H4 (cell line): ENCODE data around the gene EGF.

DNA sequence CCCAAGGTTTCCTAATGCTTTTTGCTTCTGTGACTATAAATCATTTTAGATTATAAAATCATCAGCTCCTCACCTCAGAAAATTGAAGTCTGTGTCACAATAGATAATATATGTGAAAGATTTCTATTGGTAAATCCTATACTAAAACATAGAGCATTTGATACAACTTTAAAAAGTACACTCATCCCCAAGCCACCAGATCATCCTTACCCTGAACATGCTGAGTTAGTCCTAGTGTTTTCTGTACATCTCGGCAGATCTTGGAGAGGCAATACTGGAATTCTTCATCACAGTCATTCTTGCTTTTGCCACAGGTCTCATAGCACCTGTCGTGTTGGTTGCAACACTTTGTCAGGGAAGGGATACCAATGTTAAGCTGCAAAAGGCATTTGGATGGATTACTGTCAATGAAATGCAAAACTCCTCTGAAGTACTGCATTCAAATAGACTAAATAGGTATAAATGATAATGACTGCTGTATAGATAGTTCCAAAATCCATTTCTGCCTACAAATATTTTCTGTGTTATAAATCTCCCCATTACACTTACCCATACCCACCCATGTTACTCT, 12.4 kb downstream of the PLA2G12A start:
- RAMPAGE, long total RNA = no peak

GRCh38 chr4:109912540-109913606, at the start of gene EGF:
TSS of gene EGF (plus strand) at chr4:109912883.
- RAMPAGE, long total RNA = start-site peak on the plus strand at chr4:109912877-109912884, 5 reads

DNA sequence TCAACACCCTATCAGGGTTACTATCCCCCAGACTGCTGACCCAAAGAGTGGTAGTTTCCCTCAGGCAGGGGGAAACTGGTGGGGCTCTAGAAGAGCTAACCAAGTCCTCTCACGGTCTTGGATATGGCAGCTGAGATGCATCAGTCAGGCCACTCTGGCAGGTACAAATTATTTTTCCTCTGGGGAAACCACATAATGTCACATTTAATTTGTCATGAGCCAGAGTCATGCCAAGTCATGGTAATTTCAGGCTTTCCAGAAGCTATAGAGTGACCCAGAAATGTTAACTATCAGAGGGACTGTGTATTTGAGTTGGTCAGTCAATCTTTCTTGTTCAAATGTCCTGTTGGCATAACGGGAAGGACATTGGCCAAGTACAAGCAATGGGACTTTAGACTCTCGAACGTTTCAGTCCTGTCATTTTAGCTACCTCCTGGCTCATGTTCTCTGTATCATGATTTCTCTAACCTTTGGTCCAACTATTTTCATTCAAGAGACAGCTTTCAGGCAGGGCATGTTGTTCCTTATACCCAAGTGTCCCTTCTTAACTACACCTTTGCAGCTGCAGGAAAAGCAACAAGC, 142.4 kb downstream of the EGF start:
- RAMPAGE, long total RNA = no peak

DNA sequence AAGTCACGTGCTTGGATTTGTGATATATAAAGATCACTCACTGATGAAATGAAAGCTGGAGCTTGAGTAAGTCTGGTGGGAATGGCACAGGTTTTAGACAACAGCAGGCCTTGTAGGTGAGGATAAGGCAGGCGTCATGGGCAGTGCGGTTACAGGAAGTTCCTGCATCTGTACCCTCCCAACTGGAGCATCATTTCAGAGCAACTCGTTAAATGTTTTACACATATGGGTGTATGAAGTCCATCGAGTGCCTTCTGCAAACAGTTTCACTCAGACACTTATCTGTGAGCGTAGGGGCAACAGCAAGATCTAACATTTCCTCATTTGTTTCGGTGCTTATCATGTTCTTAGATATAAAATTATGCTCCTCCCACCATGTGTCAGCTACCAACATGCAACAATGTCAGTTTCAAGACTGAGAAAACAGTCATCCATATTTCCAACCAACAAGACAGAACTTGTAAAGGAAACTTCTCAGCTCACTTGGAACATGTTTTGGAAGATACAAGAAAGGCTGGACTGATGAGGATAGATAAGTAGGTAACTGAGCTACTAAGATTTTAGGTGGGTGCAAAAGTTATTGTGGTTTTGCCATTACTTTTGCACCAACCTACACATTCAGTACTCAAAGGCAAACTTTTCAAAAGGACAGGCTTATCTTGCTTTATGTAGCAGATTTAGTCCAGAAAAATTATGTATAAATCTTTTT, 69.9 kb downstream of the ELOVL6 start:
- RAMPAGE, long total RNA = no peak

DNA sequence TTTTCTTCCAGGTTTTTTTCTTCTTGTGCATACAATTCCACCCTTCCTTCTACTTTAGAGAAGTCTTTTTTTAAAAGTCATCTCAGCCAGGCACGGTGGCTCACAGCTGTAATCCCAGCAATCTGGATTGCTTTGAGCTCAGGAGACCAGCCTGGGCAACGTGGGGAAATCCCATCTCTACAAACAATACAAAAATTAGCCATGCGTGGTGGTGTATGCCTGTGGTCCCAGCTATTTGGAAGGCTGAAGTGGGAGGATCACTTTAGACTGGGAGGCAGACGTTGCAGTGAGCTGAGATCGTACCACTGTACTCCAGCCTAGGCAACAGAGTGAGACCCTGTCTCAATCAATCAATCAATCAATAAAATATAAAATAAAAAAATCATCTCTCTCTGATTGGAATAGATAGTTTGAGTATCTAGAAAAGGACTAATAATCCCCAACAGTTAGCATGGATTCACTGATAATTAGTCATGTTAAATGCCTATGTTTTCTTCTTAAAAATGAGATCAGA, 14.7 kb downstream of the ELOVL6 start:
- RAMPAGE, long total RNA = no peak

DNA sequence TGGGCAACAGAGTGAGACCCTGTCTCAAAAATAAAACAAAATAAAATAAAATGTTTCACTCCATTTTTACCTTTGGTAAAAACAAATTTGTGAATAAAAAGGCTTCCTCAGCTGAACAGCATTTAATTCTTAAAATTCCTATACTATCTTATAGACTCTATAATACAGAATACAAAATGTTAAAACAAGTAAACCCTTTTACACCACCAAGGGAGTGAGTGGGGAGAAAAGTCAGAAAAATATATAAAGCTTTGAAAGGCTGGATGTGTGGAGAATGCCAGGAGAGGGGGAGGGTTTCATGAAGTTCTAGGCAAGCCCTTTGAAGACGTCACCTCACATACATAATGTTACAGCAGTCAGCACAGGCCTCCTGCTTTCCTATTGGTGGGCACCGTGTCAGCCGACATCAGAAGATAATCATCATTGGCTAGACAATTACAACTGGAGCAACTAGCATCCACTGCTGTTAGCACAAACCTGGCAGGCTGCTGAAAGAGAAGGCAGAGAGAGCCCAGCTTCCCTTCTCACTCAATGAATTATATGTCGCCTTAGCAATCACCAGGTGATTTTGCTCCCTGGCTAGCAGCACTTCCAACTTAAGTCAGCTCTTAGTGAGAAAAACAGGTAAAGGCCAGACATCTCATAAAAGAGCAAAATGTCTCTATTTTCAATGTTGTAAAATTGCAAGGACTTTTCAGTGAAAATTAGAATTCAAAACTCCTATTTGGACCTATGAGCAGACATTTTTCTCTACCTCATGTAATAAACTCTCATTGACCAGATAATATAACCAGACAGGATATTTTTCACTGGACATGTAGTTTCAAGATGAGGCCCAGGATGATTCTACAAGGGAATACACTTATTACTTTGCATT, 4.6 kb downstream of the ELOVL6 start:
- RAMPAGE, long total RNA = no peak

DNA sequence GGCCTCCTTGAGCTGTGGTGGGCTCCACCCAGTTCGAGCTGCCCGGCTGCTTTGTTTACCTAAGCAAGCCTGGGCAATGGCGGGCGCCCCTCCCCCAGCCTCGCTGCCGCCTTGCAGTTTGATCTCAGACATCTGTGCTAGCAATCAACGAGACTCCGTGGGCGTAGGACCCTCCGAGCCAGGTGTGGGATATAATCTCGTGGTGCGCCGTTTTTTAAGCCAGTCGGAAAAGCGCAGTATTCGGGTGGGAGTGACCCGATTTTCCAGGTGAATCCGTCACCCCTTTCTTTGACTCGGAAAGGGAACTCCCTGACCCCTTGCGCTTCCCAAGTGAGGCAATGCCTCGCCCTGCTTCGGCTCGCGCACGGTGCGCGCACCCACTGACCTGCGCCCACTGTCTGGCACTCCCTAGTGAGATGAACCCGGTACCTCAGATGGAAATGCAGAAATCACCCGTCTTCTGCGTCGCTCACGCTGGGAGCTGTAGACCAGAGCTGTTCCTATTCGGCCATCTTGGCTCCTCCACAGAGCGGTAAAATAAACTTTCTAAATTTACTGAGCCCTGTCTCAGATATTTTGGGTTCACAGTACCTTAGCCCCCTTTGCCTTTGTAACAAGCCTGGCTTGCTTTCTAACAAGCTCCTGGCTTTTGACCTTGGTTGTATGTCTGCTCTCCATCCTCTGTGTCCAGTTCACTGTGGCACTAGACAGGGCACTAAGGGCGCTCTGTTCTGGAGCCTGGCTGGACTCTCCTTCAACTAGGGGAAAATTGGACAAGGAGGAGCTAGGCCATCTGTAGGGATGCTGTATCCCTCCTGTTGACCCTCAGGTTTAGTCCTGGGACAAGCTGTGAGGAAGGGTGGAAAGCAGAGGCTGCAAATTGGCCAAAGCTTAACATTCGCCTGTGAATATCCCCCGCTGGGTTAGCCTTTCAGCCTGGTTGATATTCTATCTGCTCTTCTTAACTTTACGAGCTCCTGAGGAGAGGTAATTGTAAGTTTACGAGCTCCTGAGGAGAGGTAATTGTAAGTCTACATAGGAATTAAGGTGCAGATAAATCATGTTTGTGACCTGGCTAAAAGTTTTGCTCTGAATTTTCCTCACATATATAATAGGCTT, 64.7 kb upstream of the ENPEP start:
- RAMPAGE, long total RNA = no peak

DNA sequence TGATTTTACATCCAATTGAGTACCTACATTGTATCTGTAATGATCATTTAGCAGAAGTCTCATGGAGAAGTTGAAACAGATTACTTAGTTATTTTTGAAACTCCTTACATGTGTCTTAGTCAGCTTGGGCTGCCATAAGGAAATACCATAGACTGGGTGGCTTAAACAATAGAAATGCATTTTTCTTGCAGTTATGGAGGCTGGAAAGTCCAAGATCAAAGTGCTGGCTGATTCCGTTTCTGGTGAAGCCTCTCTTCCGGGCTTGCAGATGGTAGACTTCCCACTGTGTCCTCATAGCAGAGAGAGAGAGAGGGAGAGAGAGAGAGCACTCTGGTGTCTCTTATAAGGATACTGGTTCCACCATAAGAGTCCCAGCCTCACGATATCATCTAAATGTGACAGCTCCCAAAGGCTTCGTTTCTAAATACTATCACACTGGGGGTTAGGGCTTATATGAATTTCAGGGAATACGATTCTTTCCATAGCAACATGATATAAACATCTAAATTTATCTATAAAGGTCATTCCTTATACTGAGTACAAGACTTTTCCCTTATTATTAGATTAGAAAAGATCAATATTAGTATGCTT, 39.7 kb downstream of the ENPEP start:
- RAMPAGE, long total RNA = no peak

DNA sequence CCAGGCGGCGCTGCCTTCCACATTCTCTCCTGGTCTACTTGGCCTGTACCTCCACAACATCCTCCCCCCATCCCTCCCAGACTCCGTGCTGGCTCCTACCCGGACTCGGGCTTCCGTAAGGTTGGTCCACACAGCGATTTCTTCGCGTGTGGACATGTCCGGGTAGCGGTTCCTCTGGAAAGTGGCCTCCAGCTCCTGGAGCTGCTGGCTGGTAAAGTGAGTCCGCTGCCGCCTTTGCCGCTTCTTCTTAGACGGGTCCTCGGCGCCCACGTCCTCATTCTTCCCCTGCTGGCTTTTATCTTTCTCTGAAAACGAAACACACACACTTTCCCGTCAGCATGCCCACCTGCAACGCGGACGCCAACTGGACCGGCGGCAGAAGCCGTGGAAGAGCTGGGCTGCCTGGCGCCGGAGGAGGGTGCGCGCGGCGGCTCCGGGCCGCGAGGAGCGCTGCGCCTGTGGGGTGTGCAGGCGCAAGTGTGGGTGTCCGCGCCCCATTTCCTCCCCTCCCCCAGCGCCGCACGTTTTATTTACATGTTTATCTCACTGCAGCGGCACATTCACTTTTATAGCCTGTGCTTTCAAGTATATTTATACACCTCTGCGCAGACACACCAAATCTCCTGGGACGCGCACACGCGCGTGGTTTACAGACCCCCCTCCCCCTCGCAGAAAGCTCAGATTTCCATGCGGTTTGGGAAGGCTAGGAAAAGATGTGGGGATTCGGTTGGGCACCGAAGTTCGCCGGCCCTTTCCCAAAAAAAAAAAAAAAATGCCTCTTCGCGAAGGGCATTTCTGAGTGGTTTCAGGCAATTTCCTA, 1.6 kb downstream of the PITX2 start:
- RAMPAGE, long total RNA = no peak

- RAMPAGE, long total RNA = no peak
Observed at GRCh38 chr4:112147535-112148310, 2.5 kb downstream of the FAM241A start.

DNA sequence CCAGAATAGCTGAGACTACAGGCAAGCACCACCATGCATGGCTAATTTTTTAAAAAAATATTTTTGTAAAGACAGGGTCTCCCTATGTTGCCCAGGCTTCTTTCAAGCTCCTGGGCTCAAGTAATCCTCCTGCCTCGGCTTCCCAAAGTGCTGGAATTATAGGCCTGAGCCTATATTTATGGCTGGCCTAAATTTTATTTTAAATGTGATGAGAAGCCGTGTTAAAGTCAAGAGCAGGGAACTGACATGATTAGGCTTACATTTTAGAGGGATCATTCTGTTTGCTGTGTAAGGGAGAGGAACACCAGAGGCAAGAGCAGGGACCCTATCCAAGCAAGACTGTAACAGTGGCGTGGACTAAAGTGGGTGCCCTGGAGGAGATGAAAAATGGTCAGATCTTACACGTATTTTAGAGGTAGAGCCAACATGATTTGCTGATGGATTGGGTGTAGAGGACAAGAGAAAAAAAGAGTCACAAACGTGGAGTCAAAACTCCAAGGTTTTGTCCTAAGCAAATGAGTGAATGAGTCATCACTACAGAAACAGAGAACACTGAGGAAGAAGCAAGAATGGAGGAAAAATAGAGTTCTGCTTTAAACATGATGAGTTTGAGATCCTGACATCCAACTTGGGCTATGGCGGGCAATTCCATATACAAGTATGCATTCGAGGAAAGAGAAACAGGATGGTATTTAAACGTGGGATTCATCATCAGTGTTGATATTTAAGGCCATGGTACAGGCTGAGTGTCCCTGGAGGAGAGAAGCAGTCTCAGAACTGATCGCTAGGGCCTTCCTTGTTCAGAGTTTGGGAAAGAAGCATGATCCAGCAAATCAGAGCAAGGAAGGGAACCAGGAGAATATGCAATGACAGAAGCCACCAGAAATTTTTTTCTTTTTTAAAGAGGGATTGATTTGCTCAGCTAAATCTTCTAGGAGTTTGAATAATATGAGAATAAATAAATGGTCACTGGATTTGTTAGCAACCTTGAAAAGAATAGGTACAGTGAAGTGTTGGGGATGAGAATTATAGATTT, 101.6 kb downstream of the ALPK1 start:
- RAMPAGE, long total RNA = no peak

DNA sequence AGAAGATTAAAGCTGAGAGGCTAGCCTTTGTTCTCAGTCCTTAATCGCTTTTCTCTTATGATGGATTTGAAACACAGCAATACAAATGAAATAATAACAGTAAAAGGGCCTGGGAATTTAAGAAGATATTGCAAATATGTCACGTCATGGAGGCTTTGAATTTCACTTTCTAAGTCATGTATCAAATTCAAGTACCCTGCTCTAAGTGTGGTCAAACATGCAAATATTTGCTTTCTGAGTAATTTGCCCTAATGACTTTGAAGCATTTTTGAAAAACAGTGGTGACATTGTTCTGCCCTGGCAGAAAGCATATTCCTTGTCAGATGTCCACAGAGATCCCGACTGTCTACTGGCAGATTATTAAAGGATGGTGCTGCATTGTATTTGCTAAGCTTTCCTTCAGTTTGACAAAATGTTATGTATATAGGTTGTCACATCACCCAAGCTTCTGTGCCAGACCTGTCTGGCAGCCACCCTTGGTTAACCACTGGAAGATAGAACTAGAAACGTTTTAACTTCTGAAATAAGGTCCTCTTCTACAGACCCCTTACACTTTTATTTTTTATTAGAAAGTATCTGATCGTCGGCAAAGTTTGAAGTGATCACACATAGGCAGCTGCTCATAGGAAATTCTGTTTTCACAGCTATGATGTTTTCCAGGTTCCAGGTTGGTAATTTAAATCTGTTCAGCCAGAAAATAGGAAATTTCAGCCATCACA, 92.5 kb downstream of the ANK2 start:
- RAMPAGE, long total RNA = no peak

DNA sequence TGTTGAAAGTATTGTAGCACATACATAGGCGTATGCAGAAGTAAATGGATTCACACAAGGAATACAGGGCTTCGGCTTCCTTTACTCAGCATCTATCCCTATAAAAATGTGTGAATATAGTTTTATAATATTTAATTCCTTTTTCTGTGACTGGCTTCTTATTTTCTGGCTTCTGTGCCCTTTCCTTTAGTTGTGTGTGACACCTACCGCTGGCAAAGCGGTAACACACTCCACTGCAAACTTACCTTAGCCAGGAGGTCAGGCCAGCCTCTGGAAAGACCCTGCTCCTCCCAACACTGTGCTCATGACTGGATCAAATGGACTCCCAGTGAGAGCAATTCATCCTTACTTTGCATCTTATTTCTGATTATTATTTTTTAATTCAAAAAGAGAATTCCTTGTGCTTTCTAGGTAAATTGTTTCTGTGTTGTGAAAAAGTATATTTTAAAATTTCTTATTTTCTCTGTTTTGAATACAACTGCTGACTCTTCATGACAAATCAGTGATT, 244.3 kb downstream of the ANK2 start:
- RAMPAGE, long total RNA = no peak

DNA sequence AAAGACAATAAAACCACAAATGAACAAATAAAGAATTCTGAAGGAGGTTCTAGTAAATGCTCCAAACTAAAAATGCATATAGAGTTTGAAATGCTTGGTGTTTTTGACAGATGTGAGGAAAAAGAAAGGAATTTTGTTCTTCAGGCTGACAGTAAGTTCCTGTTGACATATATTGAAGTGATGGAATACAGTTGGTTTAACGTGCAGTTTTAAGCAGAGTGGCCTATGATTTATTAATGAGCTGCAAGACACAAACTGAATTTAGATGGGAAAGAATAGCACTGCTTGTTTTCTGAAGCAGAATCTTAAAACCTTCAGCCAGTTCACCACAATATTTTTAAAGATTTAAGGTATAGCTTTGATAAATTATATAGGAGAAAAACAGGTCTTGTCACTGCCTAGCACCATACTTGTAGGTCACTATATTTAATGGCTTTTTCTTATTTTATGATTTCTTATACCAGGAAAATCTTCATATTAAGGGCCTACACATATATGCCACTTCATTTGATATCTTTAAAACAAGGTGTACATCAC, 245.0 kb downstream of the ANK2 start:
- RAMPAGE, long total RNA = no peak

GRCh38 chr4:113369482-113369851, 320.0 kb downstream of the ANK2 start:
- RAMPAGE, long total RNA = no peak

DNA sequence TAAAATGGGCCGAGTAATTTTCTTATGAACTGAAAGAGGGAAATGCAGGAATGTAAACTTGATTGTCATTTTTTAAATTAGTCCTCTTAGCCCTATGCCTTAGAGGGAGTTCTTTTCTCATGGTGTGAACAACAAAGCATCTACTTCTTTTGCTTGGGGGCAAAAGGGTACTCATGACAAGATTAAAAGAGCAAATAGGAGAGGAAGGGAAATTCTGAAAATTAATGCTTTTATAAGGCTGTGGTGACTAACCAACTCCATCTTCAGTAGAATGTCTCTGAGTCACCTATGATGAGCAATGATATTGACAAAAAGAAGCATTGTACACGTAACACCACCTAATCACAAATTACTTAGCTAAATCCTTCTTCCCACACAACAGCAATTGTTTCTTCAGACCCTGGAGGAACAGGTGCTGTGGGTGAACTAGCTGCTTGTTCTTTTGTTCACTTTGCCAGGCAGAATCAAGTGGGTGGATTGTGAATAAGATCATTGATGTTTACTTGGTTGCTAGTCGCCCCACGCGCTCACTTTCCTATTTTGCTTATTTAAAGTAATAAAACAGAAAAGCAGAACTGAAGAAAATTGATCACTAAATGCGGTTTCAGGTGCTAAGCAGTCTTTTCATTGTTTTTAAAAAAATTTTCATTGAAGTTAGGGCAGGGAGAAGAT, 315.6 kb downstream of the CAMK2D start:
- RAMPAGE, long total RNA = no peak

DNA sequence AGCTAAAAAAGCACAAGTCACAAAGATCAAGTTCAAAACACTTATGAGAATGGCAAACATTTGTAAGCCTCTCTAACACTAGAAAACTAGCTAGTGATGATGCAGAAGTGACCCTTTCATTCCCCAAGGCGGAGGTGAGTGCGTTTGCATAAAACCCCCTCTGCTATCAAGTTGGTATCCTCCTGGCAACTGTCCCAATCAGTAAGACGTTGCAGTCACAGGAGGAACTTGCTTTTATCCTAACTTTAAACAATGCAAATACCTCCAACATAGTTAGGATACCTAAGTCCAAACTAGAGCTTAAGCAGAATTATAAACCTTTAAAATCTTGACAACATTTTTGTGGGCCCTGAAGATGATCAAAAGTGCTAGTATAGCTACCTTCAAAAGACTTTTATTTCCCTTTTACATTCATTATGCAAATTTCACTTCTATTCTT, 308.3 kb downstream of the CAMK2D start:
- RAMPAGE, long total RNA = no peak

DNA sequence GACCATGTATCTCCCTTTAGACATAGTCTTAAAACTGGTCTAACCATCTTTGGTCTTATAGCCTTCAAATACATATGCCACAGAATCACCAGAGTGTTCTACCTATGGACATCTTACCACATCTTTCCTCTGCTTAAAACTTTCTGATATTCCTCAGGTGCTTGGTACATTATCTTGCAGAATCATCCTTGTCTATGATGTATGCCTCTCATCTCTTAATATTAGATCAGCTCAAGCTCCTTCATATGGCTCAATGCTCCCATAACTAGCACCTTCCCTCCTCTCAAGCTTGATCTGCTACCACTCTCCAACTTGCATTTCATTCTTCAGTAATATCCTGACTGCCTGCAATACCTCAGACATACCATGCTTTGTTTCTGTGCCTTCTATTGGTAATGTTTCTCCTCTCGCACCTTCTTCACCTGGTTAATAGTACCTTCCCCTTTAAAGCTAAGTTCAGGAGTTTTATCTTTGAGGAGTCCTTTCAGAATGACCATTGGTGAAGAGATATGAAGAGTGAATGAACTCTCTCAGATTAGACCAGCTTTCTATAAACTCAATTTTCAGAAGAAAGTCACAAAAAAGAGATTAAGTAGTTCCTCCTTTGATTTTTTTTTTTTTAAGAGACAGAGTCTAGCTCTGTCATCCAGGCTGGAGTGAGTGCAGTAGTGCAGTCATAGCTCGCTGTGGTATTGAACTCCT, 275.9 kb downstream of the CAMK2D start:
- RAMPAGE, long total RNA = no peak

GRCh38 chr4:113639272-113639856, 122.2 kb downstream of the CAMK2D start:
- RAMPAGE, long total RNA = no peak

- RAMPAGE, long total RNA = no peak
Observed at GRCh38 chr4:113700270-113701001, 61.1 kb downstream of the CAMK2D start.